Metastatic Breast Carcinoma in the Ovary (tissue), 3 donors: ENCODE measurements around a stretch of chr4.

DNA sequence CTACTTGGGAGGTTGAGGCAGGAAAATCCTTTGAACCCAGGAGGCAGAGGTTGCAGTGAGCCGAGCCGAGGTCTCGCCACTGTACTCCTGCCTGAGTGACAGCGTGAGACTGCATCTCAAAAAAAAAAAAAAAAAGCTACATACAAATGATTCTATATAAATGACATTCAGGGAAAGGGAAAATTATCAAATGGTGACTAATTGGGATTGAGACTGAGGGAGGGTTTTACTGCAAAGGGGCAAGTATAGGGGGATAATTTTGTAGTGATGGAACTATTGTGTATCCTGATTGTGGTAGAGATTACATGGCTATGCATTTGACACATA lies 31.8 kb upstream of the MCUB start:
- PRO-cap, 3 experiments, result no peak in any of the 3 experiments

DNA sequence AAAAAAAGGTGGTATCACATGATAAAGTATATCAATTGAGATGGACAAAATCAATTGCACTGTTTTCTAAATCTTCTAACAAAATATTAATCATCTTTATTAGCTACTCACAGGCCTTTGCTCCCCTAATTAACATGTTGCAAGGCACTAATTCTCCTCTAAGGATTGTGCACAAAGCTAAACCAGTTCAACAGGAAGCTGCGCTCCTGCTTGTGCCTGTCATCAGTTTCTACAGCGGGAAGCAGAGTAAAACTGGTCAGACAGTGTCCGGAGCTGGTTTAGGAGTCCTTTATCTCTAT lies 79.2 kb downstream of the ELOVL6 start:
- PRO-cap, 3 experiments, result no peak in any of the 3 experiments

DNA sequence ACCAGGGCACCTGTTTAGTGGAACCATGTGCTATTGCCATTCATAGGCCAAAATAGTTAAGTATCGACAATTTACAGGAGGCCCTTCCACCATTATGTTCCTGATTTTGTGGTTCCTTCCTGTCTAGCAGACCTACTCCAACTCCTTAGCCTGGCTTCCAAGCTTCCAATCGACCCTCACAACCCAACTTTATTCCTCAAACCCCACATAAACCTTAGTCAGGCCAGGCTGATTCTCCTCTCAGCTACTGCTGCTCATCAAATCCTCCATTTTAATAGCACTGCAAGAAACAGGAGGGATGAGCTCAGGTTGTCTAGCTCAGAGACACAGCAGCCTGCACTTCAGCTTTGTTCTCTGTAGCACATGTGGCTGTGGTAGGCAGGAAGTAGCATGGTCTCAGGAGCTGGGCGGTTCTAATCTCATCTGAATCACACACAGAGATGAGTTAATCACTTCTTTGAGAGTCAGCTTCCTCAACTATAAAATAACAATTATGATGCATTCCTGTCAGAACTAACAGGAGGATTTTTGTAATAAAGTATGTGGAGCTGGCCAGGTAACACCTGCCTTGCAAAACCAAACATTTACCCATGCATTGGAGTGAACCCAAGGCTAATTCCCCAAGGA lies 33.1 kb downstream of the ELOVL6 start:
- PRO-cap, 3 experiments, result peak in 1 of 3 experiments; most common minus-strand start position 356 of the sequence (in 1)

GRCh38 chr4:110196985-110197179 lies 1.5 kb downstream of the ELOVL6 start:
- PRO-cap, 3 experiments, result peak in 3 of 3 experiments; most common plus-strand start chr4:110197052 (in 3); most common minus-strand start chr4:110197044 (in 3)

- PRO-cap, 3 experiments, result no peak in any of the 3 experiments
These were observed 1.6 kb downstream of the PITX2 start for GRCh38 chr4:110621065-110621884.

DNA sequence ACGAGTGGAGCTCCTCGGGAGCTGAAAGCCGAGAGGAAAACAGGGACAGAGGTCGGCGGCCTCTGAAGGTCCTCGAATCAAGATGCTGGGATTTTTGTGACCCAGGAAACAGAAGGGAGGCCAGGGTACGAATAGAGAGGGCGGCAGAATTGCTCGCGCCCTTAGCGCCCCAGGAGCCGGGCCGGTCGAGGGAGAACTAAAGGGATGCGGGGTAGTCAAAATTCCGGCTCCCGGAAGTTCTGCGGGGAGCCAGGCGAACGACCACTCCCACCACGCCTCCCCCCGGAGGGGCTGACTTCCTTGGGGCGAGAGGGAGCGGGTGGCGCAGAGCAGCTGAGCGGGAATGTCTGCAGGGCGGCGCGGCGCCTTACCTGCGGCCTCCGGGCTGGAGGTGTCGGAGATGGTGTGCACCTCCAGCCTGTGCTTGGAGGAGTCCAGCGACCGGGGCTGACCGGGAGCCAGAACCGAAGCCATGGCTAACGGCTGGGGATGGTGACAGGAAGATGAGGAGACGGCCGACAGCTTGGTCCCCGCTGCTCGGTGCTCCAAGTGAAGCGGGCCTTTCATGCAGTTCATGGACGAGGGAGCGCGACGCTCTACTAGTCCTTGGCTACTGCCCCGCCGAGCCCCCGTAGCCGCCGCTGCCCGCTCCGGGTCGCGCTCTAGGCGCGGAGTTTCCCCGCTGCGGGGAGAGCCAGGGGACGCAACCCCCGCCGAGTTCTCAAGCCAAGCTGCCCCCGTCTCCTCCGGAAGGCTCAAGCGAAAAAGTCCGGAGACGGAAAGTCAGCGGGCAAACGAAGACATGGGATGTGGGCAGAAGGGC lies 781 bp downstream of the PITX2 start:
- PRO-cap, 3 experiments, result no peak in any of the 3 experiments

GRCh38 chr4:110636363-110636811 lies 13.5 kb upstream of the PITX2 start:
- PRO-cap, 3 experiments, result no peak in any of the 3 experiments

DNA sequence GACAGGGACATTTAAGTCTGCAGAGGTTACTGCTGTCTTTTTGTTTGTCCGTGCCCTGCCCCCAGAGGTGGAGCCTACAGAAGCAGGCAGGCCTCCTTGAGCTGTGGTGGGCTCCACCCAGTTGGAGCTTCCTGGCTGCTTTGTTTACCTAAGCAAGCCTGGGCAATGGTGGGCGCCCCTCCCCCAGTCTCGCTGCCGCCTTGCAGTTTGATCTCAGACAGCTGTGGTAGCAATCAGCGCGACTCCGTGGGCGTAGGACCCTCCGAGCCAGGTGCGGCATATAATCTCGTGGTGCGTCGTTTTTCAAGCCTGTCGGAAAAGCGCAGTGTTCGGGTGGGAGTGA lies 253.3 kb upstream of the PITX2 start:
- PRO-cap, 3 experiments, result no peak in any of the 3 experiments

DNA sequence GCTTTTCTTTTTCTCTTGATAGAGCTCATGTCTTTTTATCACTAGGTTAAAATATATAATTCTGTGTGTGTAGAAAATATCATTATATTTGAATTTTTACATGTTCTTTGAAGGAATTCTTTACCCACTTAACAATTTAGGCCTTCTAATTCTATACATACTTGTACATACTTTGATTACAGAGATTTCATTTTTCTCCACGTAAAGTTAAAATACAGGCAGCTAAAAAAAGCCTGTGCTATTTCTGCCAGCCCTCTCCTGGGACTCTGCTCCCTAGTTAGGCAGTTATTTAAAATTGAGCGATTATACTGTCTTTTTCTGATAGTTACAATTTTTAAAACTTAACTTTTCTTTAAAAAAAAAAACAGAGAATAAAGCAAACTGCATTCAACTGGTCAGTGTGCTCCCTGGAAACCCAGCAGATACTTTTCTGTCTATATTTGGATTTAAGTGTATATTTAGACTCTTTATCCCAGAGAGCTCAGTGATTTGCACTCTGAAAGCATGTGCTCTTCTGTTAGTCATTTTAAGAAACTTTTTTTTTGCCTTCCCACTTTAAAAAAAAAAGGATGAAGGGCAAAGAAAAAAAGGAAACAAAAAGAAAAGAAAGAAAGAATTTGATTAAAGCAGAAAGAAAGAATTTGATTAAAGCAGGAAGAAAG lies 18.1 kb upstream of the FAM241A start:
- PRO-cap, 3 experiments, result no peak in any of the 3 experiments

DNA sequence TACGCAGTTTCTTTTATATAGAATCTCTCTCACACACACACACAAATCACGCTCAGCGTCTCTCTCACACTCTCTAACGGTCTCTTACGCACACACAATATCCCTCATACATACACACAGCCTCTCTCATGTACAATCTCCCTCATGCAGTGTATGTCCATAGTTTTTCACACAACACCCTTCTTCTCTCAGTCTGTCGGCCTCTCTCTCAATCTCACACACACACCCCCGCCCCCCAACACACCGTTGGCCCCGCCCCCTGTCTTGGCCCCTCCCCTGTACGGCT lies 225 bp upstream of the FAM241A start:
- PRO-cap, 3 experiments, result peak in 3 of 3 experiments; most common minus-strand start position 242 of the sequence (in 3)

GRCh38 chr4:112173917-112174677 lies 28.8 kb downstream of the FAM241A start:
- PRO-cap, 3 experiments, result no peak in any of the 3 experiments

GRCh38 chr4:112230699-112231182 lies 846 bp upstream of the AP1AR start:
- PRO-cap, 3 experiments, result peak in 1 of 3 experiments; most common minus-strand start chr4:112231067 (in 1)

- PRO-cap, 3 experiments, result peak in 3 of 3 experiments; most common plus-strand start chr4:112285171 (in 2); most common minus-strand start chr4:112284977 (in 1)
These were observed 794 bp downstream of the TIFA start for GRCh38 chr4:112284869-112285351.

DNA sequence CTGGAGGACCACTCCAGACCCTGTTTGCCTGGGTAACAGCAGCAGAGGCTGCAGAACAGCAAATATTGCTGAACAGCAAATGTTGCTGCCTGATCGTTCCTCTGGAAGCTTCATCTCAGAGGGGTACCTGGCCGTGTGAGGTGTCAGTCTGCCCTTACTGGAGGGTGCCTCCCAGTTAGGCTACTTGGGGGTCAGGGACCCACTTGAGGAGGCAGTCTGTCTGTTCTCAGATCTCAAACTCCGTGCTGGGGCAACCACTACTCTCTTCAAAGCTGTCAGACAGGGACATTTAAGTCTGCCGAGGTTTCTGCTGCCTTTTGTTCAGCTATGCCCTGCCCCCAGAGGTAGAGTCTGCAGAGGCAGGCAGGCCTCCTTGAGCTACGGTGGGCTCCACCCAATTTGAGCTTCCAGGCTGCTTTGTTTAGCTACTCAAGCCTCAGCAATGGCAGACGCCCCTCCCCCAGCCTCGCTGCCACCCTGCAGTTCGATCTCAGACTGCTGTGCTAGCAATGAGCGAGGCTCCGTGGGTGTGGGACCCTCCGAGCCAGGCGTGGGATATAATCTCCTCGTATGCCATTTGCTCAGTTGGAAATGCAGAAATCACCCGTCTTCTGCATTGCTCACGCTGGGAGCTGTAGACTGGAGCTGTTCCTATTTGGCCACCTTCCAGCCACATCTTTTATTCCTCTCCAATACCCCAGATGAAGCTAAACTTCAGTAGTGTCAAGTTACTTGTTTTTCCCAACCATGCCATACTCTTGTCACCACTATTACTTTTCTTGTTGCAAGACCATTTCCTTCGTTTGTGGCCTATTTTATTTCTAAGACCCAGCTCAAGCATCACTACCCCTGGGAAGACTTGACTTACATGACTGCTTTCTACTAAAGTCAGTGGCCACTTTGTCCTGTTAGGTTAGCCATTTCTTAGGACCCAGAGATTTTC lies 12.1 kb downstream of the ALPK1 start:
- PRO-cap, 3 experiments, result no peak in any of the 3 experiments

GRCh38 chr4:112342897-112343296 lies 45.7 kb downstream of the ALPK1 start:
- PRO-cap, 3 experiments, result no peak in any of the 3 experiments

DNA sequence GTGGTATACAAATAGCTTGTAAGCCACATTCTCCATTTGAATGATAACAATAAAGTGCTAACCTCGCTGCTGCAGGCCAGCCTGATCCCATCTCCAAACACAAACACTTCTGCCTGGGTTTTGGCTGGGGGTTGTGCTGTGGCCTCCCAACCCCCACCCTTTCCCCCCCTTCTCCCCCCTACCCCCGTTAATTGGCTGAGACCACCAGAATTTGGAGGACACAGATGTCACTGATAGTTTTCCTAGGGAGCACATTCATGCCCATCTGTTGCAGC lies 46.4 kb downstream of the ALPK1 start:
- PRO-cap, 3 experiments, result no peak in any of the 3 experiments

DNA sequence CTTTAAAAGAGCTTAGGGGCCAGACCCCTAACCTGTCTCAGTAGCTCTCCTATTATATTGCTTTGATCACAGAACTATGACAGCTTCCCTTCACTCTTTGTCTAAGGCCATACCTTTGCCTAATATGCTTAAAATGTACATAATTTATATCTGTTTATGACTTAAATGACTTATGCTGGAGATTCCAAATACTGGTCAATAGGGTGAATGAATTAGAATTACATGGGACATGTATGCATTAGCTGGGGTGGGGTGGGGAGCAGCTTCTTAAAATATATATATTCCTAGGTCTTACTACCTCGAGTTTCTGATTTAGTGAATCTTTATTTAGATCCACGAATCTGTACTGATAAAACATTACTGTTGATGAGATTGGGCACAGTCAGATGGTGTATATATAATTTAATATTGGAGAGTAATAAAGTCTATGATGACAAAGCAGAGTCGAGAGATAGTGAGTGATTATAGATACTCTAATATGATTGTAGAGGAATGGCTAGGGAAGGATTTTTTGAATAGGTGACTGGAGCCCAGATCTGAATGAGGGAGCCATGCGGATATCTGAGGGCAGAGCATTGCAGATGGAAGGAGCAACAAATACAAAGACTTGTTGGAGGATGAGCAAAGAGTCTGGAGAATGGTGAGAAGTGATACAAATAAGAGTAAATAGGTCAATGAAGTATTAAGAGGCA lies 100.5 kb downstream of the ALPK1 start:
- PRO-cap, 3 experiments, result no peak in any of the 3 experiments

DNA sequence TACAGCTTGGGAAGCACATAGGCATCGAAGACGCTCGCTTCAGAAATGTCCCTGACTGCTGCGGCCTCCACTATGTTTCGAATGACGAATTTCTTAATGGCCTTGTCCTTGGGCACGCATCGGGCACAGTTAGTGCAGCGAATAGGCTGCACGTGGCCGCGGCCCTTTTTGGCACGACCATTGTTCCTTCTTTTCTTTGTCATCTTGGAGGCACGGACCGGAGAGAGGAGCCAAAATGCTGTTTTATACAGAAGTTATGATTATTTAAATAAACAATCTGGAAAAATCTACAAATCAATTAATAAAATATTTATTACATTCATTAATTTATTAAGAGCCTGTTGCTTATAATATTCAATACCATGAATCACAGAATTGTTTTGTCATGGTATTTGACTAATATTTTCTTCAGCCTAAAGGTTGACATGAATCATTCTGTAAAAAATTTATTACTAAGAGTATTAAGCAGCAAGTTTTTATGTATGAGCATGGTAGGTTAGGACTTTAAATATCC lies 164.8 kb downstream of the ANK2 start:
- PRO-cap, 3 experiments, result no peak in any of the 3 experiments

GRCh38 chr4:113295625-113296038 lies 246.2 kb downstream of the ANK2 start:
- PRO-cap, 3 experiments, result no peak in any of the 3 experiments

DNA sequence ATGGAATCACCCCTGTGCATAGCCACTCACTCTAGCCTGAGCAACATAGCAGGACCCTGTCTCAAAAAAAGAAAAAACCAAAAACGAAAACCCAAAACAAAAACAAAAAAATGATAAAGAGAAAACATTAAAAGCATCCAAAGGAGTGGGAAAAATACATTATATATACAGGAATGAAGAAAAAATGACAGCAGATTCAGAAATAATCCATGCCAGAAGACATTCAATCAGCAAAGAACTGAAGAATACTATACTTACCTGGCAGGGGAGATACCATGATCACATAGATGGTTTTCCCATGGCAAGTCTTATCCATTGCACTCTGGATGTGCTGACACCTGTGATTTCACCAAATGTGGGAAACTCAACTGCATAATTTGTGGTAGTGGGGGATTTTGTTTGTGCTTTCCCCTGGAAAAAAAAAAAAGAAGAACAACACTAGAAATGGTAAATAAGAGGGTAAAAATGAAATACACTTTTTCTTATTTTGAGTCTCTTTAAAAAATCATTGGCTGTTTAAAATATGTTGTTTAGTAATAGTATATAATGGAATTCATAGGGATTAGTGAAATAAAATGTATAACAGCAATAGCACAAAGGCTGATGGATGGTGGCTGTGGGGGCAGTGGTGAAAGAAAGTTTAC lies 341.3 kb downstream of the CAMK2D start:
- PRO-cap, 3 experiments, result peak in 3 of 3 experiments; most common plus-strand start position 378 of the sequence (in 2)